HepG2 (cell line): ENCODE results near the gene TTC14.

- RRBS, 2 experiments = no CpG with 5 or more reads among the region's 6 CpGs
CAGE:
- cytosol, long polyA minus RNA = no peak
- cytosol, long polyA plus RNA = no peak
- long polyA plus RNA = no peak
- nucleus, long polyA minus RNA = no peak
- nucleus, long polyA plus RNA = no peak
Measured at GRCh38 chr3:177201700-177201963, 4.3 kb upstream of the TBL1XR1 start.

DNA sequence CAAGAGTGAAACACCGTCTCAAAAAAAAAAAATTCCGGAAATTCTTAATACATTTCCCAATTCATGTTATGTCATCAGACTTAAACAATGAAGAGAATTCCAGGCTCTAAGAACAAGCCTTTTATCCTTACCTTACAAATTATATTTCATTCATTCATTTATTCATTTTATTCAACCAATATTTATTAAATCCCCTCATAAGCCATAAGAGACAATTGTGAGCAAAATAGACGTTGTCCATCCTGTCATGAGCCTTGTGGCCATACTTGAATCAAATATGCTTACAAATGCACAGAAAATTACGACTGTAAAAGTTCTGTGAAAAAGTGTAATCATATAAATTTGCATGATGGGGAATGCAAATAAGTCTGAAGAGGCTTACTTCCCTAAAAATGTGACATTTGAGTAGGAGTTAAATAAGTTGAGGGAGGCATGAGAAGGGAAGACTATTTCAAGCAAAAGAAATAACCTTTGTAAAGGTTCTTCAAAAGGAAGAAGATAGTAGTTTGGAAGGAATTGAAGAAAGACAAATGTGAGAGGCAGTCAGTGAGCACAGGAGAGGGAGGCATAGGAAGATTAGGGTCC is 49.5 kb upstream of the TBL1XR1 start:
- RRBS, 2 experiments = 30 to 40% methylated on average over 2 of the region's 4 CpGs
CAGE:
- cytosol, long polyA minus RNA = no peak
- cytosol, long polyA plus RNA = no peak
- long polyA plus RNA = no peak
- nucleus, long polyA minus RNA = no peak
- nucleus, long polyA plus RNA = no peak

DNA sequence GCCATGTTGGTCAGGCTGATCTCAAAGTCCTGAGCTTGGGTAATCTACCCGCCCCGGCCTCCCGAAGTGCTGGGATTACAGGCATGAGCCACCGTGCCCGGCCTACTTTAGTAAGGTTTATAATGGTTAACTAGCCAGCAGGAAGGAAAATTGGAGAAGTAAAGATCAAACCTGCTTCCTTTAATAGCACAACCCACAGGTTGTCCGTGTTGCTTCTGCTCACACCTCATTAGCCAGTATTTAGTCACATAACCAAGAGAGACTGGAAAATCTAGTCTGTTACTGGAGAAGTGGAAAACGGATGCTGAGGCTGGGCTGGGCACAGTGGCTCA is 51.9 kb upstream of the TBL1XR1 start:
- RRBS, 2 experiments = no CpG with 5 or more reads among the region's 7 CpGs
CAGE:
- cytosol, long polyA minus RNA = no peak
- cytosol, long polyA plus RNA = no peak
- long polyA plus RNA = no peak
- nucleus, long polyA minus RNA = no peak
- nucleus, long polyA plus RNA = no peak

DNA sequence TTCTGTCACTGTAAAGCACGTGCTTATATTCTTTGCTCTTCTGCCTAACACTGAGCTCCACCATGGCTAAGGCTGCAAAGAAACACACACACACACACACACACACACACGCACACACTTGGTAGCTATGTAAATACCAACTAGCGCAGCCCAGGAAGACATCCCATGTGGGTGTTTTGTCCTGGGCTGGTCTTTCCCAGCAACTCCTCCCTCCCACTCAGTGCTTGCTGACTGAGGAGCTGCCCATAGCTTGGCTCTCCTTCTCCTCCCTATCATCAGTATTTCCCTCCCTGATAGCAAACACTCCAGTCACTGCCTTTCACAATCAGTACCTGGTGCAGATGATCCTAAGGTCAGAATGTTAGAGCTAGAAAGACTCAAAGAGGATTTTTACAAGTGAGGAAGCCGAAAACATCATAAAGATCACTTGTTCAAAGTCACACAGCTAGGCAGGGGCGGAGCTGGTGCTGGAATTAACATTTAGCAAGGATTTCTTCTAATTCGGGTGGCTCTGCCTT is 377.0 kb upstream of the TBL1XR1 start:
- RRBS, 2 experiments = no CpG with 5 or more reads among the region's 6 CpGs
CAGE:
- cytosol, long polyA minus RNA = no peak
- cytosol, long polyA plus RNA = no peak
- long polyA plus RNA = no peak
- nucleus, long polyA minus RNA = no peak
- nucleus, long polyA plus RNA = no peak

- RRBS, 2 experiments = no CpG with 5 or more reads among the region's 9 CpGs
CAGE:
- cytosol, long polyA minus RNA = no peak
- cytosol, long polyA plus RNA = no peak
- long polyA plus RNA = no peak
- nucleus, long polyA minus RNA = no peak
- nucleus, long polyA plus RNA = no peak
Measured at GRCh38 chr3:177589762-177590587, 392.7 kb upstream of the TBL1XR1 start.

DNA sequence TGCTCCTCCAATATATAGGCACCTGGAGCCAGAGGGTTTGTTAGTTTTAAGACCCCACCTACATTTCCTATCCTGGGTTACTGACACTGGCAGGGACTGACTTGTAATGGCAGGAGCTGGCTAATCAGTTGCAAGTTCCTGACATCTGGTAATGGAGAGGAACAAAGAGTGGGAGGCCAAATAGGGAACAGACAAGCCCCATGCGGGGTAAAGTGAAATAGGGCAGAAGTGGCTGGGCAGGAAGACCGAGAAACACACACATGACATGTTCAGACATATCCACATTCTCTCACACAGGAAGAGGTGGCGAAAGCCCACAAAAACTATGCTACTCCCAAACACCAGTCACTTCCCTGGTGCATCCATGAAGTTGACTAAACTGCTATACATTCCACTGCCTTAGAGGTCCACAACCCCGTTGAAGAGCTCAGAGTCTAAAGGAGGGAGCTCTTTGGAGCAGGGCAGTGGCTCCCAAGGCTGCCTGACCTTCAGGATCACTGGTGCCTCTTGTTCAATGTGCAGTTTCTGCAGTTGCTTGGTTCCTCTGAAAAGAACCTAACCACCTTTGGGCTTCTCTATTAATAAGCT is 394.1 kb upstream of the TBL1XR1 start:
- RRBS, 2 experiments = no CpG with 5 or more reads among the region's 4 CpGs
CAGE:
- cytosol, long polyA minus RNA = no peak
- cytosol, long polyA plus RNA = no peak
- long polyA plus RNA = no peak
- nucleus, long polyA minus RNA = no peak
- nucleus, long polyA plus RNA = no peak

GRCh38 chr3:177646835-177647117 is 449.5 kb upstream of the TBL1XR1 start:
- RRBS, 2 experiments = no CpG with 5 or more reads among the region's 3 CpGs
CAGE:
- cytosol, long polyA minus RNA = no peak
- cytosol, long polyA plus RNA = no peak
- long polyA plus RNA = no peak
- nucleus, long polyA minus RNA = no peak
- nucleus, long polyA plus RNA = no peak

- RRBS, 2 experiments = no CpG with 5 or more reads among the region's 5 CpGs
CAGE:
- cytosol, long polyA minus RNA = no peak
- cytosol, long polyA plus RNA = no peak
- long polyA plus RNA = no peak
- nucleus, long polyA minus RNA = no peak
- nucleus, long polyA plus RNA = no peak
Measured at GRCh38 chr3:179259735-179260483, 9.0 kb upstream of the KCNMB3 start.

GRCh38 chr3:179464098-179464914 is 13.0 kb upstream of the GNB4 start:
- RRBS, 2 experiments = no CpG with 5 or more reads among the region's 17 CpGs
CAGE:
- cytosol, long polyA minus RNA = no peak
- cytosol, long polyA plus RNA = no peak
- long polyA plus RNA = no peak
- nucleus, long polyA minus RNA = no peak
- nucleus, long polyA plus RNA = no peak

- RRBS, 2 experiments = no CpG with 5 or more reads among the region's 5 CpGs
CAGE:
- cytosol, long polyA minus RNA = no peak
- cytosol, long polyA plus RNA = no peak
- long polyA plus RNA = no peak
- nucleus, long polyA minus RNA = no peak
- nucleus, long polyA plus RNA = no peak
Measured at GRCh38 chr3:179661825-179662271, 9.0 kb downstream of the USP13 start.

DNA sequence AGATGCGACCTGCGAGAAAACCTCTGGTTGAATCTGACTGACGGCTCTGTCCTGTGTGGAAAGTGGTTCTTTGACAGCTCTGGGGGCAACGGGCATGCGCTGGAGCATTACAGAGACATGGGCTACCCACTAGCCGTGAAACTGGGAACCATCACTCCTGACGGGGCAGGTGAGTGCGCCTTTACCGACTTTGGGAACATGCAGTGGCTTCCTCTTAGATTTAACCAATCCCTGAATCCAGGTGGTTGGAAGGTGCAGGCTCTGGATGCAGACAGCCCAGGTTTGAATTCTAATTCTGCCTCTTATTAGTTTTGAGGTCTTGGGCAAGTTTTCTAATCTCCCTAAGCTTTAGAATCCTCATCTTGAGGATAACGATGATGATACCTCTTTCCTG is 55.9 kb downstream of the USP13 start:
- RRBS, 2 experiments = no CpG with 5 or more reads among the region's 10 CpGs
CAGE:
- cytosol, long polyA minus RNA = start-site peak on the plus strand centred at position 375 of the sequence, 417 bp wide, 12 reads
- cytosol, long polyA plus RNA = no peak
- long polyA plus RNA = no peak
- nucleus, long polyA minus RNA = no peak
- nucleus, long polyA plus RNA = no peak

DNA sequence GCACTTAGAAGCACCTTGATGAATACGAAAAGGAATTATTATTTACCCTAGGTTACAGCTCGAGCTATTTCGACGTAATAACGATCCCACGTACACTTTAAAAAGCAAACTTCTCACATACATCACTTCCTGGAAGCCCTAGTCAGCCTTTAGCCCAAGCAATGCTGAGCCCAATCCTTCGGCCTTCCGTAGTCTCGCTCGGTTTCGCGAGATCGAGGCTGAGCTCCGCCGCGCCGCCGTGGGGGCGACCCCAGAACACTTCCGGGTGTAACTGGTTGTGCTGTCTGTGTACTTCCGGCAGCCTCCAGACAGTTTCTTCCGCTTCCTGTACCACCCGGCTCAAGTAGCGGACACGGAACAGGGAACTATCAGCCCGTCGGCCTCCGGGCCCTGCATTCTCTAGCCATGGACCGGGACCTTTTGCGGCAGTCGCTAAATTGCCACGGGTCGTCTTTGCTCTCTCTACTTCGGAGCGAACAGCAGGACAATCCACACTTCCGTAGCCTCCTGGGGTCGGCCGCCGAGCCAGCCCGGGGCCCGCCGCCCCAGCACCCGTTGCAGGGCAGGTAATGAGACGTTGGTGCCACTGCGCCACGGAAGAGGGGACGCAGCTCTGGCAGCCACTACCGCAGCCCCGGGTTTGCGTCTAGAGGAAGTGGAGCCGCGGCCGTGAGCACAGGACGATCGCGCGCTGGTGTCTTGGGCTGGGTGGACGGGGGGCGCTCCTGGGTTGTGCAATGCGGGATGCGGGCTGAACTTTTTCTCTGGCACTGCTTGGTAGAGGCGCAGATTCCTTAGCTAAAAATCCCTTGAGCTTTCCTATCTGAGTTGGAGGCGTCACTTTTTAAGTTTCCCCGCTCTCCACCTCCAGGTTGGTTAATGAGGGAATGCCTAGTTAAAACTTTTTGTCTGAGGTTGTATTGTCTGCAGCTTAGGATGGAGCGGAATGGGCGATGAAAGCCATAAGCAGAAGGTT is at the start of gene TTC14:
TTC14 (plus strand) TSS at position 307 of the 976 bp plus-strand sequence.
- RRBS, 2 experiments = 3% methylated on average over 4 to 13 of the region's 66 CpGs
CAGE:
- cytosol, long polyA minus RNA = start-site peak on the plus strand centred at position 343 of the sequence, 7 bp wide, 41 reads
- cytosol, long polyA plus RNA = start-site peak on the plus strand centred at position 348 of the sequence, 26 bp wide, 201 and 151 reads in 2 replicates
- long polyA plus RNA = start-site peak on the plus strand centred at position 331 of the sequence, 50 bp wide, 200 and 276 reads in 2 replicates; start-site peak on the plus strand centred at position 445 of the sequence, 41 bp wide, 23 and 16 reads in 2 replicates
- nucleus, long polyA minus RNA = no peak
- nucleus, long polyA plus RNA = start-site peak on the plus strand centred at position 332 of the sequence, 57 bp wide, 754 and 611 reads in 2 replicates

DNA sequence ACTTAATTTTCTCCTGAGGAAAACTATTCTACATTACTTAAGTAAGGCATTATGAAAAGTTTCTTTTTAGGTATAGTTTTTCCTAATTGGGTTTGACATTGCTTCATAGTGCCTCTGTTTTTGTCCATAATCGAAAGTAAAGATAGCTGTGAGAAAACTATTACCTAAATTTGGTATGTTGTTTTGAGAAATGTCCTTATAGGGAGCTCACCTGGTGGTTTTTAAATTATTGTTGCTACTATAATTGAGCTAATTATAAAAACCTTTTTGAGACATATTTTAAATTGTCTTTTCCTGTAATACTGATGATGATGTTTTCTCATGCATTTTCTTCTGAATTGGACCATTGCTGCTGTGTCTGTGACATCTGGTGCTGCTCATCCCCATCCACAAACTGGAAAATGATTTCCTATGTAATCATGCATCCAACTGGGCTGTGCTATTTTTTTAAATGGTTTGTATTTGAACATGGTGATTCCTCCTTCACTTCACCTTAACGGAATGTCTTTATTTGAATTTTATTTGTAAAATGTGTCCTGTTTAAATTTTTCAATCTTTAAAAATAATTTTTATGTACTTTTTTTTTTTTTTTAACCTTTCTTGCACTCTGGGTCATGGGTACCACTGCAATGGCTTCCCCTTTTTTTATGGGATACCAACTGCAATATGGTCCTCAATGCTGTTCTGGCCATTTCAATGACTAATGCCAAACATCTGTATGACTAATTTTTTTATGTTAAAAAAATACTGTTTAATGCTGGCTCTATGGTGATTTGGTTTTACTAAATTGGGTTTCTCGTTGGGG is 6.1 kb downstream of the TTC14 start:
- RRBS, 2 experiments = no CpG with 5 or more reads among the region's 3 CpGs
CAGE:
- cytosol, long polyA minus RNA = no peak
- cytosol, long polyA plus RNA = no peak
- long polyA plus RNA = no peak
- nucleus, long polyA minus RNA = start-site peak on the plus strand centred at position 296 of the sequence, 37 bp wide, 49 reads
- nucleus, long polyA plus RNA = no peak

DNA sequence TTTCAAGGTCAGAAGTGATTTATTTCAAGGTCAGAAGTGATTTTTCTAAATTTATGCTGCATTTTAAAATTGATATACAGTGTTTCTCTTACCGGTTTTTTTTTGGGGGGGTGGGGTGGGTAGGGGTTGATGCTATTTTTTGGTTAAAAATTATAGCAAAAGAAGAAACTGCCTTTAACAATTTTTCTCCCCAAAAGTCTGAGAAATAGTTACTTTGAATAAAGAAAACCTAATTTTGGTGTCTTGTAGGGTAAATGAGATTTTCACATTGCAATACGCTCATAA is 12.3 kb downstream of the TTC14 start:
- RRBS, 2 experiments = no CpG with 5 or more reads among the region's 2 CpGs
CAGE:
- cytosol, long polyA minus RNA = no peak
- cytosol, long polyA plus RNA = no peak
- long polyA plus RNA = no peak
- nucleus, long polyA minus RNA = start-site peak on the plus strand centred at position 123 of the sequence, 9 bp wide, 294 reads
- nucleus, long polyA plus RNA = no peak

DNA sequence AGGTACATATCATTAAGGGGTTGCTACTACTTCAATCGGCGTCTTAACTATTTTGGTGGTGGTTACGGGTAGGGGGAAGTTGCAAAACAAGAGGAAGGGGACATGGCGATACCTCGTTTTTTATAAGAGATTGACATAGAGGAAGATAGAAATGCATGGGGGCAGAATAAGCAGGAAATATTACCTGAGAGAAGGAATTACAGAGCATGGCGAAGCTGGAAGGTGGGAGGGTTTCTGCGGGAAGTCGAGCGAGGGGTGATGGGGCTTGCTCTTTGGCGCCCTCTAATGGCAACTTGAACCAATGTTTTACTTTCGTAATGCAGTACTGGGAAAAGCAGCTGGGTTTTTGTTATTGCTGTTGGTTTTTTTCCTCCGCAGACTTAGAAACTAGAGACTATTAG is 11.4 kb upstream of the SOX2 start:
- RRBS, 2 experiments = no CpG with 5 or more reads among the region's 12 CpGs
CAGE:
- cytosol, long polyA minus RNA = no peak
- cytosol, long polyA plus RNA = no peak
- long polyA plus RNA = no peak
- nucleus, long polyA minus RNA = no peak
- nucleus, long polyA plus RNA = no peak

DNA sequence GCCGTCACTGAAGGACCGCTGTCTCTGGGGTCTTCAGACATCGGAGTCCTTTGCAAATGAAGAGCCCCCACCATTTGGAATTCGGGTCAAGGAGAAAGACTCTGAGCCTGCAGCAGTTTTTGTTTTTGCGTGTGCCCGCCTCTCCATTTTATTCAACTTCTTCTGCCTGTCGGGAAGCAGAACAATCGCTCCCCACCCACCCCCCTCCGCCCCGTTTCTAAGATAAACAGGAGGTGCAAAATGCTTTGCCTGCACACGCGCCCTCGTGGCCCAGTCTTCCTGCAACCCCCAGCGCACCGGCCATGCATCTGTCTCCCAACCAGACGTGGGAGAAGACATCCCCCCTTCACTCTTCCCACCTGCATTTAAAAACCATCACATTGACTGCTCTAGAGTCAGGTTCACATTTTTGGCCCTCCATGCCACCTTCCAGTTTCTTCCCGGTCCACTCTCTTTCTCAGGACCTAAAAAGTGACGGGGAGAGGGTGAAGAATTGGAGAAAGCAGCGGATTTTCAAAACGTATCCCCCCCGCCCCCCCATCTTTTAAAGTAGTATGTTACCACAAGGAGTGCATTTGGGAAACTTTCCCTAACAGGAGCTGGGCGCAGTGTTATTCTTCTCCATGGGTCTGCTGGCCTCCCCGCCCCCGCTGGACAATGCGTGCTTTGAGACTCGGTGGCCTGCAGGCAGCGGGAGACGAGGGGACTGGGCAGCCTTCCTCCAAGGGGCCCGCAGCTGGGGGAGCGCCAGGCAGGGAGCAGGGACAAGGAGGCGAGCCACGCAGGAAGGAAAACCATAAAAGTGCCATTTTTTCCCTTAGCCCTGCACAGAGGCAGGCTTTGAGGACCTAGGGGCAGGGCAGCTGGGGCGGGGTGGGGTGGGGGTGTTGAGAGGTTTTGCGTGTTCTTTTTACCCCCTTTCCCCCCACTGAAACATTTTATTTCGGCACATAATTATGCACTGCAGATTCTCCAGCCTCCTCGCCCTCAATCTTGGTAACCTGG is 13.9 kb downstream of the SOX2 start:
- RRBS, 2 experiments = no CpG with 5 or more reads among the region's 36 CpGs
CAGE:
- cytosol, long polyA minus RNA = no peak
- cytosol, long polyA plus RNA = no peak
- long polyA plus RNA = no peak
- nucleus, long polyA minus RNA = no peak
- nucleus, long polyA plus RNA = no peak

GRCh38 chr3:181942291-181942626 is 230.5 kb downstream of the SOX2 start:
CAGE:
- cytosol, long polyA minus RNA = no peak
- cytosol, long polyA plus RNA = no peak
- long polyA plus RNA = no peak
- nucleus, long polyA minus RNA = no peak
- nucleus, long polyA plus RNA = no peak

DNA sequence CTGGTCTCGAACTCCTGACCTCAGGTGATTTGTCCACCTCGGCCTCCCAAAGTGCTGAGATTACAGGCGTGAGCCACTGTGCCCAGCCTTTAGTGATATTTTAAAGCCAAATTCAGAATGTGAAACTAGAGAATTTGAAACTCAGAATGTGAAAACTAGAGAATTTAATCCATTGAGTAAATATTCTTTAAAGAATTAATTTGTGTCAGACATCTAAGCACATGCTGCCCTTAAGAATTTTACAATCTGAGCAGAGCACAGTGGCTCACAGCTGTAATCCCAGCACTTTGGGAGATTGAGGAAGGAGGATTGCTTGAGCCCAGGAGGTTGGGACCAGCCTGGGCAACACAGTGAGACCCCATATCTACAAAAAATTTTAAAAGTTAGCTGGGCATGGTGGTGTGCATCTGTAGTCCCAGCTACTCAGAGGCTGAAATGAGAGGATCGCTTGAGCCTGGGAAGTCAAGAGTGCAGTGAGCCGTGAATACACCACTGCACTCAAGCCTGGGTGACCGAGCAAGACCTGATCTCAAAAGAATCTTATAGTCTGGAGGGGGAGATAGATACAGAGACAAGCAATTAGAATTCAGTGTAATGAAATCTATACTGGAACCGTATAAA is 21.1 kb downstream of the ATP11B start:
- RRBS, 2 experiments = no CpG with 5 or more reads among the region's 7 CpGs
CAGE:
- cytosol, long polyA minus RNA = no peak
- cytosol, long polyA plus RNA = no peak
- long polyA plus RNA = no peak
- nucleus, long polyA minus RNA = no peak
- nucleus, long polyA plus RNA = no peak

DNA sequence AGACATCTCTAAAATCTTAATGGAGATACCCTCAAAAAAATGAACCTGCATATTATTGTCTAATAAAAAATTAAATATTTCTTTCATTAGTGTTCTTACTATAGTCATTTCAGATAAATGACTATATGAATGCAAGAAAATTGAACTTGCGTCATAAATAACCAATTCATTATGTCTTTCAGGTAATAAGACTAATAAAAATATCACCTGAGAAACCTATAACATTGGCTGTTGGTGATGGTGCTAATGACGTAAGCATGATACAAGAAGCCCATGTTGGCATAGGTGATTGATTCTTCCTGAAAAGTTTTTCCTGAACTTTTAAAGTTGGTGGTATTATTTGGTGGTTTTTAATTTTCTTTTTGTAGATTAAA is 87.4 kb downstream of the ATP11B start:
- RRBS, 2 experiments = no CpG with 5 or more reads among the region's 2 CpGs
CAGE:
- cytosol, long polyA minus RNA = no peak
- cytosol, long polyA plus RNA = no peak
- long polyA plus RNA = no peak
- nucleus, long polyA minus RNA = no peak
- nucleus, long polyA plus RNA = no peak

GRCh38 chr3:182884640-182885014 is 91.3 kb downstream of the ATP11B start:
CAGE:
- cytosol, long polyA minus RNA = no peak
- cytosol, long polyA plus RNA = no peak
- long polyA plus RNA = no peak
- nucleus, long polyA minus RNA = no peak
- nucleus, long polyA plus RNA = no peak